Neural crest cell (in vitro differentiated cells): ENCODE measurements around a stretch of chr10.

DNA sequence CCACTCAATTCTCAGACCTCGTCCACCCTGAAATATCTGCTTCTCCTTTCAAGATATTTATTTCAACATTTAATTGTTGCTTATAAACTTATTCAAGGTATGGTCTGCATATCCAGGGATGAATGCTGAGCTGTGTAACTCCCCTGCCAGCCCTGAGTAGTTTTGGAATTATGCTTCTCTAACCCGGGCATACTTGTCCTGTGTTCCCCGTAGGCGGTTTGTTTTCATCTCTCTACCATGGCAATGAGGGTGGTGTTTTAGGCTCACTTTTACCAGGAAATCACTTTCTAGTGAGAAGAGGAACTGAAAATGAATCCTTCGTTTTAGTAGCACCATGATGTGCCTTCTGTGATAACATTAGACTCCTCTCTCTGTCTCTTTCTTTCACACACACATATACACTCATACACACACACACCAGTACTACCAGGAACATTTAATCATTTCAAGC, 31.3 kb upstream of the PFKP start:
- PRO-cap, result no peak

GRCh38 chr10:3045552-3046801, 21.4 kb upstream of the PFKP start:
- PRO-cap, result no peak

GRCh38 chr10:3066178-3066684, 1.1 kb upstream of the PFKP start:
- PRO-cap, result no peak

DNA sequence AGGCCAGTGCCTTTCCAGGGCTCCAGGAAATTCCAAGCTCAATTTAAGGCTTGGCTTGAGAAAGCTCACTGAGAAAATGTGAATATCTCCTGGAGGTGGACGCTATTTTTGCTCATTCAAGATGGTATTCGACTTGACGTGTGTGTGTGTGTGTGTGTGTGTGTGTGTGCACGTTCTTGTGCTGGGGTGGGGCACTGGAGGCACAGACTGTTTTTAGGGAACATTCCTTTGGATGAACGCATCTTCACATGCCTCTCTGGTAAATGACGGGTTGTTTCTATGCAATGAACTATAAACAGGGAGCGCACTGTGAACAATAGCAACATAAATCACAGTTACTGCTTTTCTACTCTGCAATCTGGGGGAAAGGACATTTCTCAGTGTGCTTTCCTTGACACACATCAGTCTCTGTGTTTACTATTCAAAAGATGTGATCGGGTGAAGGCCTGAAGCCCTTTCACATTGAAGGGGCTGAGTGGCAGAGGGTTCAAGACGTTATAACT, 120.0 kb upstream of the PITRM1 start:
- PRO-cap, result no peak

DNA sequence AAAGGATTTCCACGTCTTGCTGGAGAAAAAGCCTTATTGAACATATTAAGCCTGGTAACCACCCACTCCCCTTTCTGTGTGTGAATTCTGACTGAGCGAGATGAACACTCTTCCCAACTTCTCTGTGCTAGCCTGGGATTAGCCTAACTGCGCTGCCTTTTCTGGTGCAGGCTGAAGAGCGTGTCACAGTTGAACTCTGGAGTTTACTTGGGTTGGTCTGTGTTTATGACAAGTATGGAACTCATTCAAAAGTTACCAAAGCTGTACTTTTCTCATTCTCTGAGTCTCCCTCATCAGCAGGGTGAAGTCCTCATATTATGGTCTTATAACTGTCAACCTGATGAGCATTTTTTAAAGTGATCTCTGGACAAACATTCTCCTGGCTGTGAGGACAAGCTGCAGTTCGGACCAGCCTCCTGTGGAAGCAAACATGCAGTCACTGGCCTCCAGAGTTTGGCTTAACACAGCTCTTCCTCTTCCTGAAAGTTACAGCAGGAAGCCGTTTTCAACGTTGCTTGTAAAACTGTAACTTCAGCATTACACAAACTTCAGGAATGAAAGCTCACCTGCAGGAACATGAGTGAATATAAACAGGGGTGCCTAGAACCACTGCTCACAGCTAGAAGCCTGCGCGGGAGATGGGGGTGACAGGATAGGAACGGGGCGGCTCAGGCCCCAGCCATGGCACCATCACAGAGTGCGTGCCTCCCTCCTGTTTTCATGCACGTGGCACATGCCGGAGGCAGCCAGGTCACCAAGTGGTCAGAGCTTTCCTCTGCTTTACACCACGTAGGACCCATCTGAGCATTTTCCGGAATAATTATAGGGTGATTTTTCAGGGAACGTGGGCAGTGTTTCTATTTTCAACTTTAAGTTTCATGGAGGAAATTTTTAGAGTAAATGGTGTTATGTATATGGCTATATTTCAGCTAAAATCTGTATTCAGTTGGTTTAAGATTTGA, 292.8 kb upstream of the PITRM1 start:
- PRO-cap, result no peak

GRCh38 chr10:3471489-3471917, 298.9 kb upstream of the PITRM1 start:
- PRO-cap, result bidirectional peak, plus-strand start at chr10:3471618, minus-strand start at chr10:3471618; bidirectional peak, plus-strand start at chr10:3472108, minus-strand start at chr10:3471852

GRCh38 chr10:3473188-3473614, 300.6 kb upstream of the PITRM1 start:
- PRO-cap, result no peak

DNA sequence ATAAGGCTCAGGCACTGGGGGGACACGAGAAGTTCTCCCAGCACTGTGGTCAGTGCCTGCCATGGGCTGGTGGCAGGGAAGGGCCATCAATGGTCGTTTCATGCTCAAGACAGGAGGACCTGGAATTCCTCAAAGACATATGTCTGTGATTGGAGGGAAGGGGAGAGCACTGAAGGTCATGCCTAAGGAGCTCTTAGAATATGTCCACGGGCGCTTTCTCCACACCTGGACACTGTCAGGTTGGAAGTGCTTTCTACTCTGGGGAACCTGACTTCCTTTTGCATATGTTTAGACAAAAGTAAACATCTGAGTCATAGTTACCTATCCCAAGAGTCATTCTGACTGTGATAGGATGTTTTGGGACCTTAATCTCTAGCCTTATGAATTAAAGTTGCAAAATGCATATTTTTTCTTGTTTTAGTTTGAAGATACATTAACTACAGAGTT, 251.8 kb downstream of the KLF6 start:
- PRO-cap, result no peak

DNA sequence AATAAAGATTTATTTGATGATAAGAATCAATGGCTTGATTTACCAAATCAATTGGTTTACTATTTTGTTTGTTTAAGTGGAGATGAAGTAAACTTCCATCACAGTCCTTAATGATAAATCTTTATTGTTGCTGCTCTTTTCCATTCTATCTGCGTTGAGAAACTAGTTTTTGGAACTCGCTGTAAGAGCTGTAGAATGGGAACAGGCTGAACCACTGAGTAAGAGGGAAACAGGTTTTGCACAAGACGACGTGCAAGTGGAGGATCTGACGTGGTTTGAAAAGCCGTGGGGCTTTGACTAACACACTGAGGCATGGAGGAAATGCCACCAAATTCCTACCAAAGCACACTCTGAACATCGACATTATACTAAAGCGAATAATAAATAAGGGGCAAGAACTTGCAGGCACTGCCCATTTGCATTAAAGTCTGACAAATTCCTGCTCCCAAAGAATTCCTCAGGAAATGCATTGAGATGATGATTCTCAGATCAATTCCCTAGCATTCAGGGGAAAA, 160.7 kb downstream of the KLF6 start:
- PRO-cap, result no peak

GRCh38 chr10:3727290-3727913, 57.6 kb downstream of the KLF6 start:
- PRO-cap, result no peak

GRCh38 chr10:3754809-3755460, 30.1 kb downstream of the KLF6 start:
- PRO-cap, result no peak

DNA sequence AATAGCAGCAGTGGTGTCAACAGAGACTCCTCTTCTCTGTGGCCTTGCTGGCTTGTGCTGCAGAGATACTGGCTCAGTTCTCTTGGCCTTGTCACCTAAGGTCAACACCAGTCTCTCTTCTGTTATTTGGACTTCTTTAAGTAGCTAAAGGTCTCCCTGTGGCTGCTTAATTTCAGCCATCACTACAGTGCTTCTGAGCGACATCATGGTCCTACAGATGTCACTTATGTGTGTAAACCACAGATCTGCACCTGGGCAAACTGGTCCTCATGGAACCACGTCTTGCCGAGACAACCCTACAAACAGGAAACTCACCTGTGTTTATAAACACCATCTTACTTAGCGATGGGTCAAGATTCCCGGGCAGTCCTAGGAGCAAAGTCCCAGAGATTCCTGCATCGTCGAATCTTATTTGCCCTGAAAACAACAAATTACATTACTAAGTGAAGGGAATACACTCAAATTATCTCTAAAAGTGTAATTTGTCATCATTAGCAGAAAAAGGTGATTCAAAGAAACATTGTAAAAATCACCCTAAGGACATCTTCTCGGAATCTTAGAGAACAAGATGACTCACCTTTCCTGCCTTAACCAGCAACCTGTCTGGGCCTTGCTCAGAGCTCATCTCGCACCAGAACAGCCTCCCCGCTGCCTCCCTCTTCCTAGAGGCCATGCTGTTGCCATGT, 27.7 kb downstream of the KLF6 start:
- PRO-cap, result no peak

DNA sequence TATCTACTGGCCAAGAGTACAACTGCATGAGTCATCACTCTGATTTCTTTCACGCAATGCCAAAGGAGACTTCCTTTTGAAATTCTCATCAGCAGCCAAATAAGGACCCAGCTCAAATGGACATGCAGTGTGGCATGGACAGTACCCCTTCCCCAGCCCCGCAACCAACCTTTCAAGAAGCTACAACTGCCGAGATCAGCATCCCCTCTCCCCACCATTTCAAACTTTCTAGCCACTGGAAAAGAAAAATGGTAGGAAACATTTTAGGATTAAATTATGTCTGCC, 2.0 kb downstream of the KLF6 start:
- PRO-cap, result bidirectional peak, plus-strand start at position 115 of the sequence, minus-strand start outside the sequence

DNA sequence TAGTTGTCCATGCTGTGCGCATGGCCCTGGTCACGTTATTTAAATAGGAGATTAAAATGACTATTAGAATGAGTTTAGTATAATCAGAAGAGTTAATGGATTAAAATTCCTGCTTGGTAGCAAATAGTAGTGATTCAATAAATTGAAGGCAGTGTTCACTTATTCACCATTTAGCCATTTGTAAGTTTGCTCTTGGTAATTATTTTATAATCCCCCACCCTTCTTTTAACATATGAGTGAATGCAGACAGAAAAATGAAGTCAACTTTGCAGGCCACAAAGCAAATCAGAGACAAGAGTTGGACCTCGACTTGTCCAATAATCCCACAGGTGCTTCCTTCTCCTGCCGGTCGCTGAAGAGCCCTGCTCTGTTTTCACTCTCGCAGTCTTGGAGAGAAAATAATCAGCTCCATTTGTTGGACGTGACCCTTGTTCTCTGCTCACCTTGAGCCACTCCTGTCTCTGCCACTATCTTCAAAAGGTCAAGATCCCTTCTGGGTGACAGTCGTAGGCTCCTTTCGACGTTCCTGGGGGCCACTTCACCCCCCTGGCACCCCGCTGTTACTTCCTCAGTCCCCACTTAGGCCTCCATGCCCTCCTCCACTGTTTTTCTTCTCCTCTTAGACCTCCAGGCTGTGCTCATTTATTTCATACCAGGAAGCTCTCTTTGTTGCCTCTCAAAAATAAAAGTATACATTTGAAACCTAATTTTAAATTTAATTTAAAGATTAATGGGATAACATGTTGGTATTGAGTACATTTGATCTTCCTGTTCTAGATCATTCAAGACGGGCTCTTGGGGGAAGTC, 2.8 kb upstream of the KLF6 start:
- PRO-cap, result no peak

DNA sequence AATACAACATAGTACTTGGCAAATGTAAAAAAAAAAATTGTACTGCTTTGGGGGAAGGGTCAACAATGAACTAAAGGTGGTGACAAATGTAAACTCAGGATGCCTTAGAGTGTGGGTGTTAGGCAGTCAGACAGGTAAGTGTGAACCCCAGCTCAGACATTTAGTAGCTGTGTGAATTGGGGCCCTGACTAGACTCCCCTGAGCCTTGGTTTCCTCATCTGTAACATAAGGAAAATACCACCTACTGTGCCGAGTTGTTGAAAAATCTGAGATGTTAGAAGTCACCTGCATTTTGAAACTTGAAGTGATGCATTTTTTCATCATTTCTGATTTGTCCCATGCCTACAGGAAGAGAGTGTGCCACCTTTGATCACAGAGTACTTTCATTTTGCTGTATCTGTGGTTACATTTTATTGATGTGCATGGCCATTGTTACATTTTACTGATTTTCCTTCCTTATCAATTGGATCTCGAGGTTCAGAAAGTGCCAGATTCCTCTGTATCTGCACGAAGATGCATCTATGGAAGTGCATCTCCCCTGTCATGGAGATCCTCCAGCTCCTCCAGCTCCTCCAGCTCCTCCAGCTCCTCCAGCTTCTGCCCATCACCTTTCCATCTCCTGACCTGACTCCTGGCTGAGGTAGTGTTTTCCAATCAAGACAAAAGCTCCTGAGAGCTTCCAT, 90.6 kb upstream of the KLF6 start:
- PRO-cap, result no peak

- PRO-cap, result no peak
Observed at GRCh38 chr10:3892265-3893067, 107.5 kb upstream of the KLF6 start.

DNA sequence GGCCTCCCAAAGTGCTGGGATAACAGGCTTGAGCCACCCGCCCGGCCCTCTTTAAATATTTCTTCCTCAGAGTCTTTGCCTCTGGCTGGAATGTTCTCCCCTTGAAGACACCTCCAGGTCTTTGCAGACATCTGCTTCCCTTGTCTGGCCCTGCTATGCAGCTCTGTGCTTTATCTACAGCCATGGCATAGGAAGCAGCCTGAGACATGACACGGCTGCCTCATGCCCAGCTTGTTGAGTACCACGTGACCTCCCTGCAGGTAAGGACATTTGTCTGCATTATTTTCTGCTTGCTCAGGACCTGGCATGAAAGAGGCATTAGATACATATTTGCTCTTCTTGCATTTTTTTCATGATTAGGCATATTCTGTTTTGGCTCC, 113.8 kb upstream of the KLF6 start:
- PRO-cap, result no peak

DNA sequence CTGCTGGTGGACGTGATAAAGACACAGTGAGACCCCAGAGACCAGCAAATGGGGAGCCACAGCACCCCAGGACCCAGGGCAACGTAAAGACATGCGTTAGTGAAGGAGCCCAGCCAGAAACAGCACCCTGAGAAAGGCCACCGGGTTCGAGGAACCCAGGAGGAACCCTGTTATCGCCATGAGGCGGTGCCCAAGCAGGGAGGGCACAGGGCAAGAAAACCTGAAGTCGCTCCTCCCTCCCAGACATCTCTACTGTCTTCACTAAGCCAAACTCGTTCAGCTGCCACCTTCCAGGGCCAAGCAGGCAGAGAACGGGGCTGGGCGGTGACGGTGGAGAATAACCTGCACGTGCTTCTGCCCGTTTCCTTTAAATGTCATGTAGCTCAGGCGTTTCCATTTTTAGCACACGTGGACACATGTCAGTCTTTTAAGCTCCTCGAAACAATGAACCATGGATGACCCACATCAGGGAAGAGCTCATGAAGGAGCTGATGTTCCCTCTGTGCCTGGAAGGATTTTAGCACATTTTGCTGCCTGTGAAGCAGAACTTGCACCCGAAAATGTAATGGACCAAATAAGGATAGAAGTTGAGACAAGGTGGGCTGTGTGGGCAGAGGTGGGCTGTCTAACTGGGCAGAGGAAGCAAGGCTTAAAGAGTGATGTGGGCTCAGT, 124.3 kb upstream of the KLF6 start:
- PRO-cap, result no peak

DNA sequence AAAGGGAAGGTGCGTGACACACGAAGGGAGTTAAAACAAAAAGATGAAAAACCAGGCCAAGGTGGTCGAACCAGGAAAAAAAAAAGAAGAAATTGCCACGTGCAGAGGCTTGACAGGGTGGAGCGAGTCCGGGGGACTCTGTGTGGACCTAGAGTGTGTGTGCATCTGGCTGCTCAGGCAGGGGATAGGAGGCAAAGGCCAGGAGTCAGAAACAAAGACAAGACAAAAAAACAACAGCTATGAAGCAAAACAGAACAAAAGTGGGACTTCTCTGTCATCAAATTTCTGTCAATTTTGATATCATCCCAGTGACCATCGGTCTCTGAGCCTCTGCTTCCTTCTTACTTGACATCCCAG, 206.9 kb upstream of the KLF6 start:
- PRO-cap, result no peak

DNA sequence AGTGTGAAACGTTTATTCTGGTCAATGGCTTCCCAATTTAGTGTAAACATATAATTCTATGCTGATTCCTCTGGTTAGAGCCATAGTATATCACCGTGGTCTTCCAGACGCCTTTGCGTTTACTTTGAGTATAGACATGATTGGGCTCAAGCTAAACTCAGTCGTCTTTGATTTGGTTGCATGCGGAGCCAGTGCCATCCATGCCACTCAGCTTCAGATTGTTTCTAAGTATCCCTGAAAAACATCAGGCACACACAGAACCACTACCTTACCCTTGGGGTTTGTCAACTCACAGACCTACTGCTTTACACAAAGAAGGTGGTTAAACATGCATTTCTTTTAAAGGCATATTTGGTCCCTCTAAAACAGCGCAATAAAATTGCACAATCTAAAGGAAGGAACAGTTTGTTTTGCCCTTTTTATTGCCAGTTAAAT, 273.6 kb upstream of the KLF6 start:
- PRO-cap, result no peak